Glomerular endothelial cell (primary cell): Measurements from ENCODE around the genes CACNB1, MED1 and TCAP.

- RAMPAGE, long total RNA, result no peak
Measured at GRCh38 chr17:38825968-38826361, 844 bp upstream of the CWC25 start.

GRCh38 chr17:38850624-38851201, 2.8 kb downstream of the RPL23 start:
- RAMPAGE, long total RNA, result no peak

GRCh38 chr17:38867129-38867788, 2.6 kb upstream of the LASP1 start:
- RAMPAGE, long total RNA, result no peak

DNA sequence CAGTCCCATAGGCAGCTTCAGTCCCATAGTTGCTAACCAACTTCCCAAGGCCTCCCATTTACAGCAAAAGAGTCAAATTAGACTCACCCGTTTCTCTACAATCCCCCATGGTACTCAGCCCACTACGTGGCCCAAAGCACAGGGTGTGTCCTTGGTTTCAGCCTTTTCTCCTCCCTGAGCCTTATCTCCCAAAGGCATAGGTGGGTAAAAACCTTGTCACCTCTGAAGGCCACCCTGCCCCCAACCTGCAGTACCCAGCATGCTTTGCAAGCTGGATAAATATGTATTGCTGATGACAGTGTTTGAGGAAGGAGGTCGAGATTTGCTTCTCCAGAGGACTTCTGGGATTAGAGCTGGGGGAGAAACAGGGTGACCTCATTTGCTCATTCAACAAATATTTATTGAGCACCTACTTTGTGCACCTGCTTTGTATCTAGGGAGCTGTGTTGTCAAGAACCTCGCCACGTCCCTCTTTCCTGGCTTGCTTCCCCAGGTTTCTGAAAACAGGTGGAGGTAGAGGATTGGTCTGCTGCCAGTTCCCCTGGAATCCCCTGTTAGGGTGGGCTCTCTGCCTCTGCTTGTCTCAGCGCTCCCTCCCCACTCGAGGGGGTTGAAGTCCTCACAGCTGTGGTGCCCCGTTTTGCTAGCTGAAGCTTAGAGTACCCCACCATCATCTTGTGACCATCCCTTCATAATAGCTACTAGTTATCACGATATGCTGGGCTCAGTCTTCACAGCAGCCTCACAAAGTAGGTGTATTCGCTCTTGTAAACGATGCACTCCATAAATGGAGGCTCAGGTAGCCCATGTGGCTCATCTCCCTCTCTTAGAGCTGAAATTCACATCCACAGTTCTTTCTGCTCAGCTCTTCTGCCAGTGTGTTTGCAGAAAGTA, 3.0 kb downstream of the LASP1 start:
- RAMPAGE, long total RNA, result no peak

GRCh38 chr17:38879732-38880364, 10.0 kb downstream of the LASP1 start:
- RAMPAGE, long total RNA, result no peak

GRCh38 chr17:39164558-39165725, 1.0 kb downstream of the ARL5C start:
- RAMPAGE, long total RNA, result no peak

GRCh38 chr17:39167398-39167954, 1.5 kb upstream of the ARL5C start:
- RAMPAGE, long total RNA, result no peak

DNA sequence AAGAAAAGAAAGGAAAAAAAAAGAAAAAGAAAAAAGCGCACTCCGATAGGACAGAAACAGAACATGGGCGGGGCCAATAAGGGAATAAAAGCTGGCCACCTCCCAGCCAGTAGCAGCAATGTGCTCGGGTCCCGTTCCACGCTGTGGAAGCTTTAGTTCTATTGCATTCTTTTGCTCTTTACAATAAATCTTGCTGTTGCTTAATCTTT, 3.0 kb upstream of the ARL5C start:
- RAMPAGE, long total RNA, result no peak

DNA sequence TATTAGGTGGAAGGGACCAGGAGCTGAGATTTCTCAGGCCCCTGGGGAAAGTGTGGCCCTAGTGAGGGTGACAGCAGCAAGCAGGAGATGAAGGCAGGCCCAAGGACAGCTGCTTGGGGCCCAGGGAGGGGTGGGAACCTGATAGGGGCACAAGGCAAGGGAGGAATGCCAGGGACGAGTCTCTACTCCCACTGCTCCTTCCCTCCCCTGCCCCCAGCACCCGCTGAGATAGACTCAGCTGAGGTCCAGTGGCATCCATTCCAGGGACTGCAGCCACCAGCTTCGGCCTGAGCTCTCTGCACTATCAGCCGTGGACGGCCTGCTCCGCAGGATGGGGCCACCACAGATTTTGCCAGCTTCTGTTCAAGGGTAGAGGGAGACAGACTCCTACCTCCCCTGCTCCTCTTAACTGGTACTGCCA, 5.7 kb downstream of the CACNB1 start:
- RAMPAGE, long total RNA, result no peak

DNA sequence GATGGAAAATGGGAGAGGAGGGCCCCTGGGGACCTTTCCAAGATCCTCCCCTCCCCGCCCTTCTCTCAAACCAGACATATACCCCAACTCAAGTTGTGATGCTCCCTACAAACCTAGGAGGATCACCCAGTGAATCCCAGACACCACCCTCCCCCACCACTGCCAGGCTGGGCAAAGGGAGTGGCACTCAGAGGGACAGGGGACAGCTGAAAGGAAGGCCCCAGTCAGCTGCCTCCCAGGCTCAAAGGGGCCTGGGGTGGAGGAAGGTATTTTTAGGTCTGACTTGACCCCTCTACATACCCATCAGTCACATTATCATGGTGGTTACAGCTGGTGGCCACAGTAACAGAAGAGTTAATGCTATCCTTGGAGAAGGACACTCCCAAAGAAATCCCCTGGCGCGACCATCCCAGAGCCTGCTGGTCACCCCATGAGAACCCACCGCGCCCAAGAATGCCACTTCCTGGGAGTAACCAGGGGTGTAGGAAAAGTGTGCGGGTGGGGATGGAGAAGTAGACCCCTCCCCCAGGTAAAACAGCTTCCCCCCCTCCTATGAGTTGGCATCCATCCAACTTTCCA, 1.2 kb downstream of the CACNB1 start:
- RAMPAGE, long total RNA, result no peak

- RAMPAGE, long total RNA, result no peak
Measured at GRCh38 chr17:39197464-39198166, at the start of gene CACNB1. TSS of gene CACNB1 (minus strand) at chr17:39197669.

GRCh38 chr17:39212772-39213459, 12.8 kb downstream of the STAC2 start:
- RAMPAGE, long total RNA, result no peak

GRCh38 chr17:39256615-39257086, 30.9 kb upstream of the STAC2 start:
- RAMPAGE, long total RNA, result no peak

- RAMPAGE, long total RNA, result no peak
Measured at GRCh38 chr17:39440347-39440851, 10.7 kb downstream of the MED1 start.

DNA sequence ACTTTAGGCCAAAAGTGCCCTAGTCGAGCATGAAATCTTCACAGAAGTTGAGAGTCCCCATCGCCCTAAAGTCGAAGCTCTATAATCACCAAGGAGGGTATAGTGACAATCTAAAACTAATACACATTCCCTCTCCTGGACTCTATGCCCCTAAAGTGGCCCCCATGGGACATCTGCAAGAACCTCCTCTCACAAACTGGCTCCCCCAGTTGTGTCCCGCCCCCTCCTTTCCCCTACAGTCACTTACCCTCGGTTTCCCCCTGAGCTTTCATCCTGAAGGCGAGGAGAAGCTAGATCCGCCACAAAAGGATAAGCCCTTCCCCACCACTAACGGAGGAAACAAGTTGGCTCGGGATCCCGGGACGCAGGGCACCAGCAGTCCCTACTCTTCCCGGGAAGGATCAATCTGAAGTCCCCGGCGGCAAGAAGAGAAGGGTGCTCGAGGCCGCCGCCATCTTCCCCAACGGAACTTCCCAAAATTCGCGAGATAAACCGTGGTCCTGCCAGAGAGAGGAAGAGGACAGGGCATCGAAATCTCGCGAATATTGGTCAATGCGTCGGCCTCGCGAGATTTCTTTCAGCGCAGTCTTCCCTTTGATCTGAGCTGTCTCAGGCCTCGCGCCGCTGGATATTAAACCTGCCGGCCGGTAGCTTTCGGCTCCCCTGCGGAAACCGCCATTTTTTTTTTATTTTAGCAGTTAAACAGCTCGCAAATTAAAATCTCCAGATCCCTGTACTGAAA, at the start of gene MED1:
Gene MED1, minus strand, starts transcription at position 473 of the 742 bp plus-strand sequence.
- RAMPAGE, long total RNA, result no peak

GRCh38 chr17:39461615-39462257, 450 bp downstream of the CDK12 start:
- RAMPAGE, long total RNA, result no peak

DNA sequence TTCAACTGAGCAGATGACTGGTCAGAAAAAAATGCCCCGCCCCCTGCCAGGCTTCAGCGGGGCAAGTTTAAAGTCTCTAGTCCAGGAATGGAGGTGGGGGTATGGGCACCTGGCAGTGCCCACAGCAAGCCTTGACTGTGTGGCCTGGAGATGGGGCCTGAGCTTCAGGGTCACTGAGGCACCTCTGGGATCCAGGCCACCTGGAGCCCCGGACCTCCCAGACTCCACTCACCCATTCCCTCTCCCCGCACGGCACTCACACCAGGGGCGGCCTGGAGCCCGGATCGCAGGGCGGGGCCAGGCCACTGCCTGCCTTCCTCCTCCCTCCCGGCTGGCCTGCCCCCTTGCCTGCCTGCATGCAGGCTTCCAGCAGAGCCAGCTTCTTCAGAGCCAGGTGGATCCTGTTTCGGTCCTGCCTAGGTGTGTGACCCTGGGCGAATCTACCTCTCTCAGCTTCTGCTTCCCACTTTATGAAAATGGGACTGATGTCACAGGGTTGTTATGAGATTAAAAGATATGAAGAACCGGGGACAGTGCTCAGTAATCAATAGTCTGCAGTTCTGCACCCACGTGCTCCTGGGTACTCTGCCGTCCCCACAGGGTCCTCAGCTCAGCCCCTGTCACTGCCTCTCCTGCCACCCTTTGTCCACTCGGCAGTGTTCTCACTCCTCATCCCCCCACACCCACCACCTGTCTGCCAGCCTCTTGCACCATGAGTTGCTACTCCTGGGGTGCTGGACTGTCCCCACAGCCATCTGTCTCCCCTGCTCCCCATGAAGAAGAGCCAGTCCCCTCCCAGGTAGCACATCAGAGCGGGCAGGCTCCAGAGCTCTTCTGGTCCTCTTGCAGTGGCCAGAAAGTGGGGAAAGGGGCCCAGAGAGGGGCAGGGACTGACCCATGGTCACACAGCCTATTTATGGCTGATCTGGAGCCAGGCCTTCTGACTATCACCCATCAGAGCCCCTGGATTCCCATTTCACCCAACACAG, 1.2 kb upstream of the TCAP start:
- RAMPAGE, long total RNA, result no peak

GRCh38 chr17:39665099-39665541, at the start of gene TCAP:
TSS of gene TCAP (plus strand) at chr17:39665349.
- RAMPAGE, long total RNA, result no peak

GRCh38 chr17:39665542-39666120, 482 bp downstream of the TCAP start:
- RAMPAGE, long total RNA, result no peak

DNA sequence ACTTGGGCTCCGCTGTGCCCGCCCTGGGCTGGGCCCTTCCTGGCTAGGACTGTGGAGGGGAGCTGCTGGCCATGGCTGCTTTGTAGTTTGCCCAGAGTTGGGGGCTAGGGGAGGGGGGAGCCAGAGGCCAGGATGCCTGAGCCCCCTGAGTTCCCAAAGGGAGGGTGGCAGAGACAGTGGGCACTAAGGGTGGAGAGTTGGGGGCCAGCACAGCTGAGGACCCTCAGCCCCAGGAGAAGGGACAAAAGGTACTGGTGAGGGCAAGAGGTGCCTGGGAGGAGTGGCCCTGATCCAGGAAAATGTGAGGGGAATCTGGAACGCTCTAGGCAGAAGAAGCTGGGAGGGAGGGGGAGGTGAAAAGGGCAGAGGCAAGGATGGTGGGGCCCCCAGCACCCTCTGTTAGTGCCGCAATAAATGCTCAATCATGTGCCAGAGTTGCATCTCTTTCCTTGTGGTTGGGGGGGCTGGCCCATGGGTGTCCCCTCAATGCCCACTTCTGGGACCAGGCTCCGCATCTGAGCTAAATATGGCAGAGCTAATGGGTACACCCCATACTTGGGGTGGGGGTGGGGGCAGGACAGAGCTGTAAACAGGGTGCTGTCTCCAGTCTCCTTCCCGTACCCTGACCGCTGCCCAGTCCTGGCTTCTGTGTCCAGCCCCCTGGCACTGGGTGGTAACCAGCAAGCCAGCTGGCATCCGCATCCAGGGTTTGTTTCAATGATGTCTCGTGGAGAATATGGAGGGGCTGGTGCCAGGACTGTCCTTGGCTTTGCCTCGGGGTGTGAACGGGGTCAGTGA, 1.2 kb downstream of the TCAP start:
- RAMPAGE, long total RNA, result no peak